ENCODE measurements around the gene KIAA1522.

DNA sequence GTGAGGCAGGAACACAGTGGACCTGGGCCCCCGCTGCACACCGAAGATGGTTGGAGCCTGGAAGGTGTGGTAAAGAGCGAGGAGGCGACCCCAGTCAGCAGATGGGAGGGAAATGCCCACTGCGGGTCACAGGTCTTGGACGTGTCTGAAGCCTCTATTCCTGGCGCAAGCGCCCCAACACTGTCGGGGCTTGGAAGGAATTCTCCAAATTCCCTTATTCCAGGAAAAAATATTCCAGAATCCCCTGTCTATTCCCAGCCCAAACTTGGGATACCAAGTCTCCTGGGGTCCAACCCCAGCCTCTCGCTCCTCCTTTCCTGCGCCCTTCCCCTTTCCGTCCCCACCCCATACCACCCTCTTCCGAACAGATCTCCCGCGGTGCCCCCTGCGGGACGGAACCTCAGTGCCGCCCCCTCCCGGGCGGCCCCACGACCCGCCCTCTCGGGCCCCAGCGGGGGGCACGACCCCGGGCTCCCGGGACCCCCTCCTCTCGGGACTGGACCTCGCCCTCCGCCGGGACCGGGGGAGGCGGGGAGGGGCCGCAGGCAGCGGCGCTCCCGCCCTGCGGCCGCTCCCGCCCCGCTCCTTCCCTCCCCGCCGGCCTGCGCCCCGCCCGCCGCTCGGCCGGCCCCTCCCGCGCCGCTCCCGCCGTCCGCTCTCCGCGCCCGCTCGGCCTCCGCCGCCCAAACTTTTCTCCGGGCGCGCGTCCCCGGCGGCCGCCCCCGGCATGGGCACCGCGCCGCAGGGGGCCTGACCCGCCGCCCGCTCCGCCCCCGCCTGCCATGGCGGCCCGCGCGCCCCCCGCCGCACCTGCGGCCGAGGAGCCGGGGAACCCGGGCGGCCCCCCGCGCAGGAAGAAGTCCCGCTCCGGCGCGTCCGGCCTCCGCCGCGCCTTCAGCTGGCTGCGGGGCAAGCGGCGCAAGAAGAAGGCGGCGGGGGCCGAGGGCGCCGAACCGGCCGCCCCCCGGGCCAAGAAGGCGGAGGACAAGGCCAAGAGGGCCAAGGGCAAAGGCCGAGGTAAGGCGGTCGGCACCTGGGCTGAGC lies at the start of gene KIAA1522:
Gene KIAA1522, plus strand, starts transcription at position 658 of the 1,044 bp plus-strand sequence.
- RRBS, result 2% methylated on average over 48 of the region's 113 CpGs

DNA sequence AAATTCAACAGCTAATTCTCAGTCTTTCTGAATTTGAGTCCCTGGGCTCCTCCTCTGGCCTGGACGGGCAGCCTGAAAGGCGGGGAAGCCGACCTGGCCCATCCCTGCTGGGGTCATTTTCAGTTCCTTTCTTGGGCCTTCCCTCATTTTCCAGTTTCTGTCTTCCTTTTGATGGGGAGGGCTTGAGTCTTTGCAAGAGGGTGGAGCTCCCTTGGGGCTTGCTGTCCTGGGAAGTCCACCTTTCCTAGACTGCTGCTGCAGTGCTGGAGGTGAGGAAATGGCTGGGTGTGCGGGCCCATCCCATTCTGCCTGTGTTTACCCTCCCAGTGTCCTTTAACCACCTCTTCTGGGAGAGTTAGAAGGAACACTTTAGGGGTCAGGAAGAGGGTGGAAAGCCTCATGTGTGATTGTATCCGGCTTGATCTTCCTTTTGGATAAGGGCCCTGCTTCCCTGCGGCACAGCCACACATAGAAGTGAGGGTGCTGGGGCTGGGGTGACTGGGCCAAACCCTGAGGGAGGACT lies 1.4 kb downstream of the KIAA1522 start:
- RRBS, result no CpG with 5 or more reads among the region's 6 CpGs

- RRBS, result no CpG with 5 or more reads among the region's 15 CpGs
Measured at GRCh38 chr1:32775159-32776348, 33.9 kb downstream of the KIAA1522 start.

DNA sequence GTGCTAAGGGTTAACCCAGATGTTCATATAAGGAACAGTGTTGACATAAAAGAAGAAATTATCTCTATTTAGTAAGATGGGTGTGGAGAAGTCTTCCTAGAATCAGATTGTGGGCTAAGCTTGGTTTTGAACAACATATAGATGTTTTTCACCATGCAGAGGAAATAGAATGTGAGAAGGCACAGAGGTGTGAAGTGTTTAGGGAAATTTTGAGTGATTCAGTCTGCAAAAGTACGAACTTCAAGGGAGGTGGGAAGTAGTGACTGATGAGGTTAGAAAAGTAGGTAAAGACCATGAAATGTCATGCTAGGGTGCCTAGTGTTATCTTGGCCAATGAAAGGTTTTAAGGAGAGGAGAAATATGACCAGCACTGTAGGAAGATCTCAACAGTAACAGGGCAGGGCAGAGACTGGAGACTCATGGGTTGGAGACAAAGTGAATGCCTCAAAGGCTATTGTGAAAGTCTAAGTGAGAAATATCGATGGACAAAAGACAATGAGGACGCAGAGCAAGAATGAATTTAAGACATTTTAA lies 18.1 kb downstream of the YARS1 start:
- RRBS, result no CpG with 5 or more reads among the region's 3 CpGs

GRCh38 chr1:32801349-32801812 lies 15.8 kb downstream of the YARS1 start:
- RRBS, result no CpG with 5 or more reads among the region's 7 CpGs

GRCh38 chr1:32863164-32864108 lies 7.3 kb downstream of the FNDC5 start:
- RRBS, result no CpG with 5 or more reads among the region's 5 CpGs

DNA sequence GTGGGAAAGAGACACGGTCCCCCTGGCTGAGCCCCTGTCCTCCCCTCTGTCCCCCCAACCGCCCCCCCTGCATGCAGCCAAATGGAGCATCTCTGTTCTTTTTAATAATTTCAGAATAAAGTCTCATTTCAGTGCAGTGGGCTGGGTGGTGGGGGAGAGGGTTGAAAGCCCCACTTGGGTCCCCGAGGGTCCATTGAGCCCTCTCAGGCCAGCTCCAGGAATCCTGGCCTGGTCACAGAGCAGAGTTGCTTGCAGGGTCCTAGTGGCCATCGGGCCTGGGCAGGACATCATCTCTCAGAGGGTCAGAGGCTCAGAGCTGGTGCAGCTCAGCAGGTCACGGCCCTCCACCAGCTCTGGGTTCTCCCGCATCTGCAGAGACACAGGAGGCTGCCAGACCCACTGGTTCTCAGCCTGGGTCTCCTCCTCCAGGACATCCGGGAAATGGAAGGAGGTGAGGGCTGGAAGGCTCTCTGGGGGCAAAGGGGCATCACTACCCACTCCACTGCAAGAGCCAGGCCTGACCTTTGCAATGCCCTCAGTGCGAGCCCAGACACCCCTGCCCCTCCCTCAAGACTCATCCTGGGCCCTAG lies 6.6 kb downstream of the TMEM54 start:
- RRBS, result no CpG with 5 or more reads among the region's 8 CpGs

DNA sequence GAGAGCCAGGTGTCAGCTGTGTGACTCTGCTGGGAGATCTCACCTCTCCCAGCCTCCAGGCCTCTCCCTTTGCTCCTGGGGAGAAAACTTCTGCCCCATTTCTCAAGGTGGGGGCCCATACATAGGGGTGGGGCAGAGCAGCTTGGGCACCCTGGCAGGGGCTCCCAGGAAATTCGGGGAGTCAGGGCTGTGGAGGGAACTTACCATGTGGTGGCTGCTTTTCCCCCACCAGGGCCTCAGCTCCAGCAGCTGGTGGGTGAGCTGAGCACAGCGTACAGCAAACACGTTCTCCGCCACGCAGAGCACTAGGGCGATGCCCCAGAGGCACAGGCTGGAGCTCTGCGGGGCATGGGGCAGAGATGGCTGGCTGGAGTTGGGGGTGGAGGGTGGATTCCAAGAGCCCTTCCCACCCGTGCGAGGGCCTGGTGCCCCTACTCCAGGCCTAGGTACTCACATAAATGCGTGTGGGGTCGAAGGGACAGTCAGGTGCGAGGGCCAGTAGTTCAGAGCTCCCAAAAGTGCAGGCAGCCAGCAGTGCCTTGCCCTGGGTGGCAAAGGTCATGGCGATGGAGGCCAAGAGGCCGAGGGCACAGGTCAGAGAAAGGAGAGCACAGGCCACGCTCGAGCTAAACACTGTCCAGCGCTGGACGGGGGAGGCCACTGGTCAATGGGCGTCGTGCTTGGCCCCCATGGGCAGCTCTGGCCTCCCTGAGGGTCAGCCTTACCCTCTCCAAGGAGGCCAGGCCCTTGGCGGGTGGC lies 5.9 kb downstream of the TMEM54 start:
- RRBS, result no CpG with 5 or more reads among the region's 21 CpGs

DNA sequence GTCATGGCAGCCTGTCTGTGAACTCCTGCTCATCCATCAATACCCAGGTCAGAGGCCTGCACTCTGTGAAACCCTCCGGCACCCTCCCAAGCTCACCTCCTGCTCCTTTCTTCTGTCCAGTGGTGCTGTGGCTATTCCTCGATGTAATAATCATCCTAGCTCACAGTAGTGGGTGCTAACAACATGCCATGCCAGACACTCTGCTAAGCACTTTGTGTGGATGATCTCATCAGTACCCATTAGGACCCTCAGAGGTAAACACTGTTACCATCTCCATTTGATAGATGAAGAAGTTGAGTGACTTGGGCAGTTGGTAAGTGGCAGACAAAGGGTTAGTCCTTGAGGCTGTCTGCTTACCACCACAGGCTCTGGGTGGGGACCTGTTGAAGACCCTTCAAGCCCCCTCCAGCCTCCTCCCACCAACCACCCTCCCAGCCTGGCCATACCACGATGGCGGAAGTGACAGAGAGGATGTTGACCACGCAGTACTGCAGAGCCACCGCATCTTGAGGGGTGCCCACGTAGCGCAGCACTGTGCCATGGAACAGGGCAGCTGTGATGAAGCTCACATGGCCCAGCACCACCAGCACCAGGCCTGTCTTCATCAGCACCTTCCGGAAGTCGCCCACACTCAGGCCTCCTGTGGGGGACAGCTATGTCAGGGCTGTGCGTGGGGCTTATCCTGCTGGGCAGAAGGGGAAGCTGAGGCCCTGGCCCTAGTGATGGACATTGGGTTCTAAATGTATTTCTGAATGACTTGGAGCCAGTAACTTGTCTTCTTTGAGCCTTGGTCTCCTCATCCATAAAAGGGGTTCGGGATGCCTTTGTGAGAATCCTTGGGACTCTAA lies 3.3 kb downstream of the TMEM54 start:
- RRBS, result no CpG with 5 or more reads among the region's 12 CpGs

GRCh38 chr1:32899927-32900387 lies 1.2 kb downstream of the TMEM54 start:
- RRBS, result no CpG with 5 or more reads among the region's 6 CpGs

DNA sequence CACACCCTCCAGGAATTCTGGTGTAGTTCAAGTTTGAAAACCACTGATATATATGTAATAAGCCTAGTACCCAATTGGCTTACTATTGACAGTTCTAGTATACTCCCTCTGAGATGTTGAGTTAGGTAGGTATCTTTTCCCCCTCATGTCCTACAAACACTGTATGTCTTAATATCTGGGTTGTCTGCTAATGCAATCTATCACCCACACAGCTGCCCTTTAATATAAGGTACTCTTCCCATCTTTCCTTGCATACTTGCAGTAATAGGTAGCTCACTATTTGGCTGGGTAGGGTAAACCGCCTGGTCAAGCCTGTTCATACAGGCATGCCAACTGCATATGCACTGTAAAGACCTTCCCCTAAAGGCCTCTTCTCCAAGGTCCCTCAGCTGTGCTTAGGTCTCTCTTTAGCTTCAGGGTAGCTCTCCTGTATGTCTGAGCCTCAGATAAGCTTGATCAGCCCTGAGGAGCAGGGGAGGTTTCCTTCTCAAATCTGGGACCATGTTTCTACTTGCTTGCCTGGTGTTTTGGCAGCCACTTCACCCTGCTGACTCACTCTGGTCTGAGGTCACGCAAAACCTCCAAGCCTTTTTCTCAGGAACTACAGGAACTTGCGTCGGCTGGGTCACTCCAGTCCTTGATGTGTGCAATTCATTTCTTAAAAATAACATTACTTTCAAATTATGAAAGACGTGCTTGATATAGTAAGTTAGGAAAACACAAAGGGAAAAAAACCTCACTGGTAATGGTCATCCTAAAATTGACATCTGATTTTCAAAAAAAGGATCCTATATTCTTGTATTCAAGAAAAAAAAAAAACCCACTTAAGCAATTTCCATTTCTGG lies 24.5 kb upstream of the RNF19B start:
- RRBS, result no CpG with 5 or more reads among the region's 5 CpGs

GRCh38 chr1:33007019-33008114 lies 29.3 kb downstream of the AK2 start:
- RRBS, result no CpG with 5 or more reads among the region's 7 CpGs

- RRBS, result no CpG with 5 or more reads among the region's 9 CpGs
Measured at GRCh38 chr1:33008344-33009087, 28.2 kb downstream of the AK2 start.

- RRBS, result no CpG with 5 or more reads among the region's 8 CpGs
Measured at GRCh38 chr1:33128132-33128930, 47.4 kb downstream of the AZIN2 start.

GRCh38 chr1:33152522-33153820 lies 28.9 kb downstream of the TRIM62 start:
- RRBS, result no CpG with 5 or more reads among the region's 6 CpGs

DNA sequence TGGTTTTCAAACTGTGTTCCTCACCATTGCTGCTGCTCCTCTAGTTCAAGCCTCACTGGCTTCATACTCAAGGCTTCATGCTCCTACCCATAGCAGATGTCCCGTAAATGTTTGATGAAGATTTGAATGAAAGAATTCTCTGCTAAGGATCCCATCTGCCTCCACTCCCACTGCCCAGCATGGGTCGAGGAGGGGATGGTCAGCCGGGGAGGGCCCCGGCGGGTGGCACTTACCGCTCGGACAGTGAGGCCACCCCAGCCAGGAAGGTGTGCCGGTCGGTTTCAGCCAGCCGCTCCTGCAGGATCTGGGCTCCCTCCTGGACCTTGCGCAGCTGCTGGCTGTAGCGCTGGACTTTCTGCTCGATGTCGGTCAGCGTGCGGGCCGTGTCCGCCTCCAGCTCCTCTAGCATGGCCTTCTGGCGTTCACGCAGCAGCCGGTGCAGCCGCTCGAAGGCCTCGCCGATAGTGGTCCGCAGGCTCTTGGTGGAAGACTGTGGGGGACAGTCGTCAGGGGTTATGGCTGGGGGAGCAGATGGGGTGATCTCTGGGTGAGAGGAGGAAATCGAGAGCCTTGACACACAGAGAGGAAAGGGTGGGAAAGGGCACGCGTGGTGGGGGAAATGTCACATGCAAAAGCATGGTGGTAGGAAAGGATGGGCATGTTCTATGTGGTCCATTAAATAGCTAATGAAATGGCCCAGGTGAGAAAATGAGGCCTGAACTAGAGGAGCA lies 22.2 kb downstream of the TRIM62 start:
- RRBS, result 94% methylated on average over 5 of the region's 30 CpGs

GRCh38 chr1:33294795-33295686 lies 25.9 kb downstream of the A3GALT2 start:
- RRBS, result 100% methylated on average over 3 of the region's 24 CpGs

DNA sequence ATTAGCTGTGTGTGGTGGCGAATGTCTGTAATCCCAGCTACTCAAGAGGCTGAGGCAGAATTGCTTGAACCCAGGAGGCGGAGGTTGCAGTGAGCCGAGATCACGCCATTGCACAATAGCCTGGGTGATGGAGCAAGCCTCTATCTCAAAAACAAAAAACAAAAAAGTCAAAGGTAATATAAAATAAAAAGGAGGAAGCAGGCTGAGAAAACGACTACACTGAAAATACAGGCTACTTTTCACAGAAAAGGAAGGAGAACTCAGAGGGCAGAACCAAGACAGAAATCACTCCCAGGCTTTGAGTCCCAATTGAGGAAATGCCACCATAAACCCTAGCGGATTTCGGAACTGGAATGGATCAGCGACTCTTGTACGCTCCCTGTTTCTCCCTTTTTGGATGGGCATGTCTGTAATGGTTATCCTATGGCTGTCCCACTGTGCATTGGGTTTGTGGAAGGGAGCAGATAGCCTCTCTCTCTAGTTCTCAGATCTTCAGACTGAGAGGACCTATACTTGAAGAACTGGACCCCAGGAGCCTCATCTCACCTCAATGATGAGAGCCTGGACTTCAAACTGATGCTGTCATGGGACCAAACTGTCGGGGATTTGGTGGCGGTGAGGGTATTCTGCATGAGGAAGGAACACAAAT lies 6.0 kb upstream of the A3GALT2 start:
- RRBS, result no CpG with 5 or more reads among the region's 11 CpGs

DNA sequence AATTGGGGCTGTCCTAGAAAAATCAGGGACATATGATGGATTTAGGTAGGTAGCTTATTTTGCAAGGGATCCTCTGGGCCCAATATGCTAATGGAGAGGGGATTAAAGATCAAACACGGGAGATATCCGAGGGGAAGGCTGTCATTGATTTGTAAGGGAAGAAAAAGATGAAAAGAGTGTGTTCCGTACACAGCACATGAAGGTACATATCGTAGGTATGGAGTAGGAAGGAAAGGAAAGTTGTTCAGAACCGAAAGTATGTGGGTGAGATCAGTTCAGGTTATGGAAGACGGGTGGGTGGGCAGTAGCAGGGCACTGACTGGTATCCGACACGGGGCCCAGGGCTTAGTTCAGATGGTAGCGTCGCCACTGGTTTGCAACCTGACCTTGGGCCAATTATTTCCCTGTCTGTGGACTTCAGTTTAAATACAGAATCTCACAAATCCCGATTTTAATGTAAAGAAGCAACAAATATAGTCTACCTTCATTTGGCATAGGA lies 27.7 kb upstream of the A3GALT2 start:
- RRBS, result no CpG with 5 or more reads among the region's 11 CpGs

All from AG09309 (cell line).